Choroid plexus epithelial cell (primary cell): Measurements from ENCODE around the genes HYOU1 and DPAGT1.

- RRBS: no CpG with 5 or more reads among the region's 4 CpGs
These were observed 10.7 kb downstream of the BCL9L start for GRCh38 chr11:118914994-118915500.

GRCh38 chr11:118997278-118997909 lies 544 bp upstream of the CENATAC start:
- RRBS: no CpG with 5 or more reads among the region's 24 CpGs

DNA sequence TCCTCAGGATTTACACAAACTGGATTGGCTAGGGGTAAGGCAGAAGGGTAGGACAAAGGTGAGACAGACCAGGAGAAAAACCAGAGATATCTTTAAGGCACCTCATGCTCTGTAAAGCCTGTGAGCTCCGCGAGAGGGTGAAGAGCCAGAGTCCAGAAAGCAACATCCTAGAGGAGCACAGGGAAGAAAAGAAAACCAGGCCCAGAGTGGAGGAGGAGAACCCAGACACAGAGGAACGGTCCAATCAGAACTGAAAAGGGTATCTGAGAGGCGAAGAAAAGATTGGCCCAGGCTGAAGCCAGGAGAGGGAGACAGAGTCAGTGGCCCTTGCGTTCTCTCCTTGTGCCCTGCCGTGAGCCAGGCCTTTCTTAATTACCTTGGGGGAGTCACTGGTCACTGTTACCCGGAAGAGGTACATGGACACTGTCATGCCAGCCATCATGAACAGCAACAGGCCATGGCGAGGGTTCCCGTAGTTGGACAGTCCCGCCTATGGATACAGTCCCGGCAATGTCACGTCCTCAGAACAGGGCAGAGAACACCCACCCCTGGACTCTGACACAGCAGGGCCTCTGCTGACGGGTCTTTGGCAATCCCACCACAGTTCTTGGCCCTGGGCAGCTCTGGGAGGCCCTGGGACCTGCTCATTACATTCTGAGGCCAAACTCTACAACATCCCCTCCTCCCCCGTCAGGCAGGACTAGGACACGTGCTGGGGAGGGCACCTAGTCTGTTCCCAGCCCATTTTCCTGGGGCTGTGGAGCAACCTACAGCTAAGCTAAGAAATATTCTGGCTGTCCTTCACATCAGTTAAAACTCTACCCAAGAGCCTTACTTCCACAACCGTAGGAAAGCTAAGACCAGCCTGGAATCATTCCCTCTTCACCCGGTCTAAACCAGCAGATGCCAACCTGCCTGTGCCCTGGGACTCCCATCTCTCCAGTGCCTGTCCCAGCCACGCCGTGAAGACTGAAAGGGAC lies 7.3 kb downstream of the TRAPPC4 start:
- RRBS: 89% methylated on average over 4 of the region's 19 CpGs

GRCh38 chr11:119030092-119031271 lies 11.9 kb downstream of the TRAPPC4 start:
- RRBS: 6% methylated on average over 21 of the region's 84 CpGs

DNA sequence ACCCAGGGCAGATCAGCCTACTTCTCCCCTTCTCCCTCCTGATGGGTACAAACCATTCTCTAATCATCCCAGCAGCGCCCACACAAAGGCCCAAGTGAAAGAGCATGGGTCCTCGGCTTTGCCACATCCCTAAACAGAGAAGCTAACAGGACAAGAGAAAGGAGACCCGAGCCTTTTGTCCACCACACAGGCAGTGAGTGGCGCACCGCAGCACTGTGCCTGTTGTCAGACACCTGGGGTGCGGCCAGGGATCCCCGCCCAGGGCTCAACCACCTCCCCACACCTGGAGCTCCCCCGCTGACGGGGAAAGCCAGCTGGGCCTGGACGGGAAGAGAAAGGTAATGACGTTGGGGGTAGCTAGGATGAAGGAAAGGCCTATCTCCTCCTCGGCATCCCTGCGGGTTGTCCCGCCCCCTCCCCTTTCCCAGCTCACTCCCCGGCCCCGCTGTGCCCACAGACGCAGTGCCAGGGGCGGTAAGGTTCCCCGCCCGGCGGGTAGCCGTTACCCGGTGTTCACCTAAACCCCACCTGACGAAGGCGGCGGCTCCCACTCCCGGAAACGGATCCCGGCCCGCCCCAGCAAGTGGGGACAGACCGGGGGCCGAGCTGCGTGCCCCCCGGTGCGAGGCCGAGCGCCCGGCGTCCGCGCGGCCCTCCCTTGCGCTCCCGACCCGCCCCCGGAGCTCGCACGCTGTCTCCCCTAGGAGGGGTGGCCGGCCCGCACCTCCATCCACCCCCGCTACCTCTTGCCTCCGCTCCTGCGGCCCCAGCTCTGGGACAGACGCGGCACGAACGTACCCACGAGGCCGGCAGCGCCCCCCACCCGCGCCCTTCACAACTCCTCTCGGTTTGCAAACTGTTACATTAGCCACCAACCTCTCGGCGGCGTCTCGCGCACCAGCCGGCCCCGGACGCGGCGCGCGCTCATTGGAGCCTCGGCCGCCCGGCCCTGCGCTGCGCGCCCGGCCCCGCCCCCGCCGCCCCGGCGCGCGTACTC lies at the start of gene HYOU1:
Gene HYOU1, minus strand, starts transcription at position 929 of the 997 bp plus-strand sequence.
- RRBS: 1% methylated on average over 51 of the region's 89 CpGs

DNA sequence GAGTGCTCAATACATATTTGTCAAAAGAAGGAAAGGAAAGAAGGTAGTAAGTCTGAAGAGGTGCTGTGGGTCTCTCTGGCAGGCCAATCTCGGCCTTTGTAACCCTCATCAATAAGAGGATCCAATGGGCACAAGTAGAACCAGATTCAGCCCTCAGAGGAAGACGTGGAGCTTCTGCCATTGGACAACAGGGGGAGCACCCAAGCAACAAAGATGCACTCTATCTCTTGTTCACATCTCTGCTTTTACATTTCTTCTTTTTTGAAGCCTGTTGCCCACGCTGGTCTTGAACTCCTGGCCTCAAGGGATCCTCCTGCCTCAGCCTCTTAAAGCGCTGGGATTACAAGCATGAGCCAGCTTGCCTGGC lies 2.2 kb upstream of the VPS11 start:
- RRBS: no CpG with 5 or more reads among the region's 4 CpGs

DNA sequence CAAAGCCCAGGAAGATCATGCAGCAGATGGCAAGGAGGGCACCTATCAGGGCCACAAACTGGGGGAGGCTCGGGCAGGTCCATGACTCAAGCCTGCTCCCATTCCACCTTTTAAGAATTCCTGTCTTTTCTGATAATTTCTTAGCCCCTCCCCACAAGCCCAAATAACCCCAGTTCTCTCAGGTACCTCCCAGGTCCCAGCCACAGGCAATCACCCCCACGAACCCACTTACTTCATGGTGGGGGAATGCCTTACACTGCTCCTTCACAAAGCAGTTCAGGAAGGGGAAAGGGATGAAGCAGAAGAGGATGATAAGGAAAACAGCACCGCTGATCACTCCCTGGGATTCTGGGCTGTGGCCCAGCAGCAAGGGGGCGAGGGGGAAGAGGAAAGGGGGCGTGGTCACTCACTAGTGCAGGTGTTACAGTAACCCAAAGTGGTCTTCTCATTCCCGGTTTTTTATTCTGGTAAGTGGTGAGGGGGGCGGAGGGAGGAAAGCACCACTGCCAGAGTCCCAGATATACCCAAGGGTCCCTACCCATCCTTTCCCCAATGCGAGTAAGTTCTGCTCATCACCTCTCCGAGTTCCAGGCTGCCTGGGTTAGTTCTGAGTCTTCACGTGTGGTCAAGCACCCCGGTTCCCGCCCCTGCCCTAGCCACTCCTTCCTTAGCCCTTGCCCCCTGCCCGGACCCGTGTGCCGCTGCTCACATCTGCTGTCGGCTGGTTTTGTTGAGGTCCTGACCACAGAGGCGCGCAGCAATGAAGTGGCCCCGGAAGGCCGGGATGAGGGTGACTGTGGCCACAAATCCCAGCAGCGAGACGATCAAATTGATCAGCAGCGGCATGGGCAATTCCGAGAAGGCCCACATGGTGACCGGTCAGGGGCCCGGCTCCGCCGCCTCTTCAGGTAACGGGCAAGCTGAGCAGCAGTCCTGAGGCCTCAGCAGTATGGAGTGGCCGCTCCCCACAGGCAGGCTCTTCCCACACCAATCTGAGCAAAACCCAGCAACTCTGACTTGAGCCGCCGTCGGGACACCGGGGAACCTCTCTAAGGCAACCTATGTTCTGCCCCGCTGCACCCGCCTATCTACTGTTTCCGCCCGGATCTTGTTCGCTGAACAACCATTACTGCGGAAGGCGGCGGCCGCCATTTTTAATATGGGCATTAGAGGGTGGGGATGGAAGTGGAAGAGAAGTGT lies at the start of gene DPAGT1:
Gene DPAGT1, minus strand, starts transcription at position 1,068 of the 1,200 bp plus-strand sequence.
- RRBS: 2% methylated on average over 17 of the region's 43 CpGs

DNA sequence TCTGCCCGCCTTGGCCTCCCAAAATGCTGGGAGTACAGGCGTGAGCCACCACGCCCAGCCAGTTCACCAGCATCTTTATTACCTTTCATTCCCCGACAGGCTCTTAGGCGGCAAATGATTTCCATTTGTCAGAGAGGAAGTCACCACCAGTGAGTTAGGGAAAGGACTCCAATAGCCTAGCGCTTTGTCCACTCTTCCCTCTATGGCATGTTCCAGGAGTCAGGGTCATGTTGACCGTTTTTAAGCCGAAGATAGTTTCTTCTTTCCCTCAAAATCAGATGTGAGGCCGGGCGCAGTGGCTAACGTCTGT lies 1.4 kb upstream of the DPAGT1 start:
- RRBS: no CpG with 5 or more reads among the region's 11 CpGs

DNA sequence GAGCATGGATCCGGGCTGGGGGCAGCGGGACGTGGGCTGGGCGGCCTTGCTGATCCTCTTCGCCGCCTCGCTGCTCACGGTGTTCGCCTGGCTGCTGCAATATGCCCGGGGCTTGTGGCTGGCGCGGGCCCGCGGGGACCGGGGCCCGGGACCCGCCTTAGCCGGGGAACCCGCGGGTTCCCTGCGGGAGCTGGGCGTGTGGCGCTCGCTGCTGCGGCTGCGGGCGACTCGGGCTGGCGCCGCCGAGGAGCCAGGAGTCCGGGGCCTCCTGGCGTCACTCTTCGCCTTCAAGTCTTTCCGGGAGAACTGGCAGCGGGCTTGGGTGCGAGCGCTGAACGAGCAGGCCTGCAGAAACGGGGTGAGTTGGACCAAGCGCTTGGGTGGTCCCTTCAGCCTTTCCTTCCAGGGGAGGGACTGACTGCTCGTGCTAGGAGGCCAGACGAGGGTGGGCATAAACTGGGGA lies 625 bp downstream of the C2CD2L start:
- RRBS: under 1% methylated on average over 17 of the region's 43 CpGs

- RRBS: no CpG with 5 or more reads among the region's 10 CpGs
These were observed 3.7 kb downstream of the C2CD2L start for GRCh38 chr11:119110634-119111451.

DNA sequence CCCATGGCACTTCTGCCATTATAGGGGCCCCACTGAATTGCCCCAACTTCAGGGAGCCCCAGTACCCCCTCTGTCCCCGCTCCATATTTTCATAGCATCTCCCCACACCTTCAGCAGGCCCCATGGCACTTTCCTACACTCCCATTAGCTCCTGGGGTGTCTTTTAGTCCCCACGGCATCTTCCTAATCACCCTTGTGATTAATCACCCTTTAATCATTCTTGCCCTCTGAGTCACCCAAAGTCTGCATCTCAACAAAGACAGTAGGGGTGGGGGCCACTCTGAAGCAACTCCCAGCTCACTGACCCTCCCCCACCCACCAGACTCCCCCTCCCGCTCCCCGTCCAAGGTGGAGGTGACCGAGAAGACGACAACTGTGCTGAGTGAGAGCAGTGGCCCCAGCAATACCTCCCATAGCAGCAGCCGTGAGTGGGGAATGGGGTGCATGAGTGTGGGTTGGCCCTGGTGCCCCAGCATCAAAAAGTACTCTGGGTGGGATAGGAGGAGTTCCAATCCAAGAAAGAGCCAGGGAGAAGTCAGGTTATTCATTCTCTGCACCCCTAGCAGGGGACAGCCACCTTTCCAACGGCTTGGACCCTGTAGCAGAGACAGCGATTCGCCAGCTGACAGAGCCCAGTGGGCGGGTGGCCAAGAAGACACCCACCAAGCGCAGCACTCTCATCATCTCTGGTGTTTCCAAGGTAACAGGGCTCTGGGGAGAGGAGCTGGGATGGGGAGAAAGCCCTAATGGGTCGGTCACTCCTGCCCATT lies 6.3 kb downstream of the C2CD2L start:
- RRBS: no CpG with 5 or more reads among the region's 13 CpGs

- RRBS: no CpG with 5 or more reads among the region's 4 CpGs
These were observed 16.6 kb downstream of the MCAM start for GRCh38 chr11:119300122-119300963.

DNA sequence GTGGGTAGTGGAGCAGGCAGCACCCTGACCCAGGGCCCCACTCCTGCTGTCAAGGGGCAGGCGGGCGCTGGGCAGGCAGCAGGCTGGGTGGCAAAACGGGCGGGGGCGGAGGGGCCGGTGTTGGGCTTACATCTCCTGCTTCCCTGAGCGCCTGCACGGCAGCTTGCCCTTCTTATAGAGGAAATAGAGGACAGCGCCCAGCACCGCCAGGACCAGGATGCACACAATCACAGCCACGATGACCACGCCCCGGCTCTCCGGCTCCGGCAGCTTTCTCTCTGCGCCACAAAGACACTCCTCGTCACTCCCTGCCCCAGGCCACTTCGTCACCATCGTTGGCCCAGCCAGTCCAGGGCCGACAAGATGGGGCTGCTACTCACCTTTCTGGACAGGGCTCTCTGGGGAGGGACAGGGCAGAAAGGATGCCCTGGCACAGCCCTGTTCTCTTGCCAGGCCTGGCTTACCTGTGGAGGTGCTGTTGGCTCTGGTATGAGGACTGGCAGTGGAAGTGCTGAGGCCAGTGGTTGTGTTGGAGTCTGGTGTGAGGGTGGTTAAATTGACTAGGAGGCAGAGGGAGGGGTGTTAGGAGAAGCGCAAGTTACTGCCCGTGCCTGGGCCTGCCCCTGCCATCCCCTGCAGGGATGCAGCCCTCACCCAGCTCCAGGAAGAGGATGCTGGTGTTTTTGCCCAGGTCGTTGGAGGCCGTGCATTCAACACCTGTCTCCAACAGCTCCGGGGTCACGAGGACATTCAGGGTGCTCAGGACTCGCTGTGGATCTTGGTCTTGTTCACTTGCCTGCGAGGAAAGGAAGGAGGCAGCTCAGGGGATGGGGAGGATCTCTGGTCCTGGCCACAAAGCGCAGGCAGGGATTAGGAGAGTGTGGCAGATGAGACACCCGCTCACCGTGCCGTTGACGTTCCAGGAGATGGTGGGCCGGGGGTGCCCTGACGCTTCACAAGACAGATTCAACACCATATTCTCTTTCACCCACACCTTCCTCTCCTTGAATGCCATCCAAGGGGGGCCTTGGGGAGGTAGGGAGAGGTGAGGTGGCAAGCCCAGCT lies 6.0 kb downstream of the MCAM start:
- RRBS: no CpG with 5 or more reads among the region's 35 CpGs

GRCh38 chr11:119334831-119335413 lies 595 bp downstream of the RNF26 start:
- RRBS: no CpG with 5 or more reads among the region's 15 CpGs

- RRBS: no CpG with 5 or more reads among the region's 8 CpGs
These were observed 65.7 kb downstream of the NECTIN1 start for GRCh38 chr11:119663106-119663809.

DNA sequence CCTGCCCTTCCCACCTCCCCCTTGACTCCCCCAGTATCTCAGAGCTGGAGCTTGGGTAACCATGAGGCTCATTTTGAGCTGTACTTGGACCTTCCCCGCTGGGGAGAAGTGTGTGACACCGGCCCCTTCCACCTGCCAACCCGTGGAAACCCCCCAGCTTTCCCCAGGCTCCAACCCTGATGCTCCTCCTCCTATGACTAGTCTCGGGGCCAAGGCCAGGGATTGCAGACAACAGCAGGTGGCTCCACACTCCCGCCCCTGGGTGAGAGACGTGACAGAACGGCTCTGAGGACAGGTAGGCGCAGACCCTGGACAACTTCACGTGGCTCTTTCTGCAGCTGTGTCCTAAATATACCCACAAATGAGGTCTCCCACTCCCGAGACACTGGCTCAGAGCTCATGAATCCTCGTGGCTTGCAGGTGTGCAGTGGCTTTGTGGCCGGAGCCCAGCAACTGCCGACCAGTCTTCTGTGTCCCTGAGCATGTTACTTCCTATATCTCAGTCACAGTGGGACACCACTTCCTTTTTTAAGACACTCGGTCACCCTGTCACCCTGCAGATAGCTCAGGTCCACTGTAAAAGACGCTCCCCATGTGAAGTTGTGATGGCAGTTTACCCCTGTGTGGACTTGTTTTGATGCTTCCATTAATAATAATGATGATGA lies 55.2 kb downstream of the NECTIN1 start:
- RRBS: no CpG with 5 or more reads among the region's 15 CpGs

DNA sequence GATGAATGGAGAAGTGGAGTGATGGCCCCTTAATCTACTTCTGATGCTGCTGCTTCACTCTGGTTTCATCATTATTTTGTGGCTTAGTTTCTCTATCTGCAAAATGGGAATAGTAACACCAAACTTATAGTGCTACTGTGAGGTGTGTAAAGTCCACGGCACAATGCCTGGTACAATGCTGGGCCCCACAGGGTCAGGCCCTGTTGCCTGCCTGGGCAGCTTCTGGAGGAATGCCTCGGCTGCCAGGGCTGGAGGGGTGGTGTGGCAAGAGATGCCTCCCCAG lies 10.8 kb upstream of the NECTIN1 start:
- RRBS: no CpG with 5 or more reads among the region's 2 CpGs

GRCh38 chr11:119906885-119907820 lies 178.2 kb upstream of the NECTIN1 start:
- RRBS: no CpG with 5 or more reads among the region's 13 CpGs

GRCh38 chr11:120132141-120132781 lies 5.7 kb downstream of the TRIM29 start:
- RRBS: no CpG with 5 or more reads among the region's 8 CpGs

- RRBS: 2% methylated on average over 17 of the region's 82 CpGs
These were observed 31.0 kb upstream of the TRIM29 start for GRCh38 chr11:120168639-120169488.